Measurements from ENCODE around the genes ZC3H13 and CPB2.

GRCh38 chr13:45016618-45017084, 27.3 kb downstream of the GPALPP1 start:
- RRBS, 2 experiments = no CpG with 5 or more reads among the region's 3 CpGs

DNA sequence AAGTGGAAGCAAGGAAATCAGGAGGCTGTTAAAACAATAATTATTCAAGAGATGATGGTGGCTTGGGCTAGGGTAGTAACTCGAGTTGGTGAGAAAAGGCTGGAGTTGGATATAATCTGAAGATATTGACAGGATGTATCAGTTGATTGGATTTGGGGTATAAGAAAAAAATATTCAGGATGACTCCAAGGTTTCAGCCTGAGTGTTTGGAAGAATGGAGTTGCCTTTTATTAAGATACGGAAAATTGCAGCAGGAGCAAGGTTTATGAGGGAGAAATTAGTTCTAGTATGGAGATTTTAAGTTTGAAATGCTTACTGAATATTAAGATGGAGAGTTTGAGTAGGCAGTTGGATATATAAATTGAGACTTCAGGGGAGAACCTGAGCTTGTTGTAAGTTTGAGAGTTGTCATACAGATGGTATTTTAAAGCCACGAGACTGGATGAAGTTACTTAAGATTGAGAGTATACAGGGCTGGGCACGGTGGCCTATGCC, 10.2 kb downstream of the GTF2F2 start:
- RRBS, 2 experiments = no CpG with 5 or more reads among the region's 4 CpGs

DNA sequence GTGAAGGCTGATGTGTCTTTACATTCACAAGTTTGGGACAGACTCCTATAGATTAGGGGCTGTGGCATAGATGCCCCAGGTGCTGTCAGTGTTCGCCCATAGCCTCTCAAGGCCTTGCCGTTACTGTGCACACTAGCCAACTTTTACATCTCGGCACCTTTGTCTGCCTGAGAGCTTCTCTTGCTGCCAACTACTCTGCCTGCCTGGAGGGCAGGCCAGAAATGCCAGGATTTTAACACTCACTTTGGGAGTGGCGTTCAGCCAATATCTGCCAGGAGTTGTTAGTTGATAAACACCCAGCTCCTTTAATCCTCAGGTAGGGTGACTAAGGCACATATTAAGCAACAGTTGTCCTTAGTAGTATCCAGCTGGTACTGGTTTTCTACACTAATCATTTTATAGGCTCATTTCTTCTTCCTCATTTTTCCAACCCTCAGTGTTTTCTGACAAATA, 32.7 kb downstream of the KCTD4 start:
- RRBS, 2 experiments = no CpG with 5 or more reads among the region's 4 CpGs

DNA sequence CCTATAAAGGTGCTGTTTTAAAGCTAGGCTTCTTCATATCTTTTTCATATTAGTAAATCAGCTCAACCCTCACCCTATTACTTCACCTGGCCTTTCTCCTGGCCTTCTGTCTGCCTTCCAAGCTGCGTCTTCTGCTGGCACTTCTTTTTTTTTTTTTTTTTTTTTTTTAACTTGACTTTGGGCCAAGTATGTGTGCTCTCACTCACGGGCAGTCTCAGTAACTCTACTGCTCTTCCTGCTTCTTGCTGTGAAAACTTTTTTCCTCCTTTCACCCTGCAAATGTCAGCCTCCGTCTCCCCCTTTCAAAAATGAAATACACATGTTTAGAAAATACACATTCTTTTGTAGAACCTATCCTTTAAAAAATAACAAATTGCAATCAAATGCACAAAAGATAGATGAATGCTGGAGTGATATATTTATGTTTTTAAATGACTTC, 41.3 kb upstream of the KCTD4 start:
- RRBS, 2 experiments = no CpG with 5 or more reads among the region's 3 CpGs

- RRBS, 2 experiments = no CpG with 5 or more reads among the region's 11 CpGs
Measured at GRCh38 chr13:45335715-45336757, 4.9 kb downstream of the TPT1 start.

GRCh38 chr13:45340227-45340867, 636 bp downstream of the TPT1 start:
- RRBS, 2 experiments = under 1 to 1% methylated on average over 39 to 44 of the region's 51 CpGs

DNA sequence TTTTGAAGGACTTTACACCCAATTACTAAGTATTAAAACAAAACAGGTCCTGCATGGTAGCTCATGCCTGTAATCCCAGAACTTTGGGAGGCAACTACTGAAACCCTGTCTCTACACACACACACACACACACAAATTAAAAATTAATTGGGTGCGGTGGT, 993 bp upstream of the TPT1 start:
- RRBS, 2 experiments = no CpG with 5 or more reads among the region's 1 CpG

- RRBS, 2 experiments = no CpG with 5 or more reads among the region's 1 CpG
Measured at GRCh38 chr13:45468551-45468999, 3.8 kb downstream of the COG3 start.

DNA sequence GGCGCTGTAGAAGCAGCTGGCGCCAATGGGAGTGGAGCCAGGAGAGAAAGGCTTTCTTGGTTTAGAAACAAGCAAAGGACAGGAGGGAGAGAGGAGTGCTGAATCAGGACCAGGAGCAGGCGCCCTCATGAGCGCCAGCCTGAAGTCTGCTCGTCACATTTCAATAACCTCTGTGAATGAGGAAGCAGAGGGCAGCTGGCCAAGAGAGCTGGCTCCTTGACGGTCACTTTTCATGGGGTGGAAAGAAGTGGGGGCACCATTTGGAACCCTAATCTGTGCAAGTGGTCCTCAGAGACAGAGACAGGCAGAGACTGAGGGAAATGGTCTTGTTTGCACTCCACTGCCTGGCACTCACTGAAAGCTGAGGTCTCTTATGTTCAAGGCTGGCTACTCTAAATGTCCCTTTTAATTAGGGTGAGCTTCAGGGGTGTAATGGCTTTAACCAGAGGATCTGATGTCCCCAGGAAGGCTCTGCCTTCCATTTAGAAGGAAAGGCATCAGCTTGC, 3.5 kb downstream of the SIAH3 start:
- RRBS, 2 experiments = no CpG with 5 or more reads among the region's 6 CpGs

GRCh38 chr13:46051731-46053085, at the start of gene ZC3H13:
Gene ZC3H13 (minus strand): TSS chr13:46052746.
- RRBS, 2 experiments = 0 to under 1% methylated on average over 6 to 20 of the region's 65 CpGs

DNA sequence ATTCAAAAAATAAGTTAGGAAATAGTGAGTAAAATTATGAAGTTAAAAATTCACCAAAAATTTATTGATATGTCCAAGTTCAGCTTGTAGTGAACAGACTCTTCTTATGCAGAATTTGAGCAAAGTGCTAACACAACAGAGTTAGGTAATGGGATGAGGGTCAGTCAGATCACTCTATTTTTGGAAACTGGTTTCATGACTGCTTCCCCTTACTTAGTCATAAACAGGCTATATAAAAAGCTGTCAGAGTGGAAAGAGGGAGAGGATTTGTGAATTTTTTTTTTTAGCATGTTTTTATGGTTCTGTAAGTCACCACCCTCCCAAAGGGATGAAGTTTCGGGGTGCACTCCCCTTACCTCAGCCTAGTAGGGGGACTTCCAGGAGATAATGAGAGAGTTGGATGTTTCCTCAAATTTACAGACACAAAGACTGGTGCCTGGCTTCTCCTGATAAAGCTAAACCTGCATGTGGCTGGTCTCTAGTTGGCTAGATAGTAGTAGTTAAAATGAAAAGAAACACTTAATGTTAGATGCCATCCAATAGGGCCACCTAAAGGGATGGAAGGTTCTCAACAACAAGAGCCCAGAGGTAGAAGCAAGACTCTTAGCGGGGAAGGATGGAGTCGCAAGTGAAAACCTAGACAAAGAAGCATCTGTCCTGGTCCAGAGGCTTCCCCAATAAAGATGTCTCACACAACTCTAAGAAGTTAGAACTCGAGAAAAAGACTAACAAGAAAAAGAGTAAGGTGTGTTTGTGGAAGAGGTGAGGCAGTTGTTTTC, 4.4 kb downstream of the CPB2 start:
- RRBS, 2 experiments = no CpG with 5 or more reads among the region's 4 CpGs

- RRBS, 2 experiments = no CpG with 5 or more reads among the region's 6 CpGs
Measured at GRCh38 chr13:46103091-46103635, 1.7 kb downstream of the CPB2 start.

DNA sequence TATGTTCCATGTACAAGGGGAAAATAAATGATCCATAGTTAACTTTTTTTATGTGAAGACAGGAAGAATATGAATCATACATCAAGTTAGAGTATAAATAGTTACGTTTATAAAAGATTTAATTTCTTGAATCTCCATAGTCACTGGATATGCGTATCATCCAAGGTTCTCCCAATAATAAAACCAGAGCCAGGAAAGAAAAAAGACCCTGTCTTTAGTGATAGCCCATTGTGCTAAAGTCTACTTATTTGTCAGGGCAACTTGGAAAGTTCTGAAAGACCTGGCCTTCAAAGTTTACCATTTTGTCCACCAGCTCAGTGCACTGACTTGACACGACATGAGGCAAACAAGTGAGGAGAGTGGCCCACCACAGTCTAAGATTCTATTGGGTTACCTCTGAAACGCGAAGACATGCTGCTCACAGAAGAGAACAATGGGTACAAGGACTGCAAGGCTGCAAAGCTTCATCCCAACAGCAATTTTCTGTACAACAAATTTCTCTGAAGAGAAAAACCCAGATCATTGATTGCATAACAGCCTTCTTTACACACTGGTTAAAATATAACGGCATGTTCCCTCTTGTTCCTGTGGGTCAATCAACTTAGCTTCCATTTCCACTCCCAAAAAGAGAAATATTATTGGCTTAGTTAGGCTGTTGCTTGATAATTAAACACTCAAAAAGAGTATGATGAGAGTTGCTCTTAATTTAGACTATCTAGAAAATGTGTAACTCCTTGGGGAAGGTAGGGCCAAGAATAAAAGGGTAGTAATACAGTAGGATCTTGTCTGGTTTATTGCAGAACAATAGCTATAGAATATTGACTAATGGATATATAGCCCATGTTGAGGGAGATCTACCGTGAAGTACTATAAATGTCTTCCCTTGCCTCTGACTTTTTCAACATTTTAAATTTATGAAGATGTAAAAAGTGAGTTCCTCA, at the start of gene CPB2:
TSS of gene CPB2 (minus strand) at position 492 of the 941 bp plus-strand sequence.
- RRBS, 2 experiments = no CpG with 5 or more reads among the region's 7 CpGs

DNA sequence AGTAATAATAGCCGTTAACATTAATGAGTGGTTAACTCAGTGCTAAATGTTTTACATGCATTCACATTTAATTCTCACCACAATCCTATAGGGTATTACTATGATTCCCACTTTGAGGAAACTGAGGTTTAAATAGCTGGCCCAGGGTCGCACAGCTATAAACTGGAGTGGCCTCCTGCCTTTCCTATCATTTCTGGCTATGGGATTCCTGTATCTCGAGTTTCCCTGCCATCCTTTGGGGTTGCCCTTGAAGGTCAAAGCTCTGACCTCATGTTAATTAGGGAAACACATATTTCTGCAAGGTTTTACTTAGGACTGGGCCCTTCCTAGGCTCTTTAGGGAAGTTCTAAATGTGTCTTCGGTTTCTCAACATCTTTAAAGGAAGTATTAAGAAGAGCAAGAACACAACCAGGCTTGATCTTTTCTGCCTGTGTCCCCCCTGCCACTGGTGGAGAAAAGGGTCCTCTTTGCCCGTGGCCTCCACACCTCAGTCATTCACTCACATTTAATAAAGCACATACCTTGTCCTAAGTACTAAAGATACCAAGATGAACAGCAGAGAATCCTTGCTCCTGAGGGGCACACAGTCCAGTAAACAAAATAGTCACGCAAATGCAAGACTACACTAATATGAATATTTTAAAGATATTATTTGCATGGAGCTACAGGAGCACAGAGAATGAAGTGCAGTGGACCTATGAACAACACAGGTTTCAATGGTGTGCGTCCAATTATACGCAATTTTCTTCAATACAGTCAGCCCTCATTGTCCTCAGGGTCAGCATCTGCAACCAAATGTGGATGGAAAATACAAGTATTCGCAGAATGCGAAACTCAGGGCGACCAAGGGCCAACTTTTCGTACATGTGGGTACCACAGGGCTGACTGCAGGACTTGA, 10.6 kb downstream of the LCP1 start:
- RRBS, 2 experiments = no CpG with 5 or more reads among the region's 12 CpGs

DNA sequence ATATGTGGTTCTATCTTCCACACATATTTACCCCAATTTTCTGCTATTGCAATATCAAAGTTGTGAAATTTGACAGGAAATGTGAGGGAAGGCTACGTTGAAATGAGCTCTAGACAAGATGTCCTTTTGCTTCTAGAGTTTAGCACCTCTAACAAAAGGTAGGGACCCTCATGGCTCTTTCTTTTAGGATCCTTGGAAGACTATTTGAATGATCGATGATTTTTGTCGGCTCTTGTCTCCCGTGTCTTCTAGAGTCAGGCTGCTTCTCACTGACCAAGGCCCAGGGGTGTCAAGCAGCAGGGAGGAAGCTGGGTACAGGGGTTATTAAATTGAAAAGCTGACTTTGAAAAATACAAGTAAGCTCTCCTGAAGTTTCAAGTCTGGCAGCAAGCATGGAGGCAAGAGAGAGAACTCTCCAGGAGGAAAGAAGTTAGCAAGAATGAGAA, 73.5 kb downstream of the RUBCNL start:
- RRBS, 2 experiments = no CpG with 5 or more reads among the region's 4 CpGs

DNA sequence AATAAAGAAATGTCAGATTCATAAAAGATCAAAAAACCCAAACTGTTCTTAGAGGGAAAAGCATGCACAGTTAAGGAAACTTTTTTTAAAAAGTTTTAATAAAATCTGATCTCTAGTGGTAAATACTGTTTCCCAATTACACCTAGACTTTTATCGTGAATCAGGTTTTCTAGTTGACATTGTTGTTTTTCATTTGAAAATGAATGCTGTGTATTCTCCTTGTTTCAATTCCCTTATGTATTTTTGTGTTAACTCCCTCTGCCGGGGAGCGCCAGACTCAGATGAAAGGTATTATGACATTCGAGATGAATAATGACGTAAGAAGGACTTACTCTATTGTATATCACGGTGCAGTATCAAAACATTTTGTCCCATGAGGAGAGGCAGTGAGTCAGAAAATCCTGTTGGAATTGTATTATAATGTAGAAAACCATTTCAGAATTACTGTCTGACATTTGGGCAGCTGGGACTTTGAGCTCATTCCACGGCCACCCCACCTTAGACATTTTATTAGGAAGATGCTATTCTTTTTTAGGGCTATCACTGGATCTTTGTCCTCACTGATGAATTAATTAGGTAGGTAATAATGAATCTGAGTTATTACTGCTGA, 61.6 kb downstream of the LRCH1 start:
- RRBS, 2 experiments = no CpG with 5 or more reads among the region's 7 CpGs

- RRBS, 2 experiments = no CpG with 5 or more reads among the region's 5 CpGs
Measured at GRCh38 chr13:46655808-46656211, 102.8 kb downstream of the LRCH1 start.

DNA sequence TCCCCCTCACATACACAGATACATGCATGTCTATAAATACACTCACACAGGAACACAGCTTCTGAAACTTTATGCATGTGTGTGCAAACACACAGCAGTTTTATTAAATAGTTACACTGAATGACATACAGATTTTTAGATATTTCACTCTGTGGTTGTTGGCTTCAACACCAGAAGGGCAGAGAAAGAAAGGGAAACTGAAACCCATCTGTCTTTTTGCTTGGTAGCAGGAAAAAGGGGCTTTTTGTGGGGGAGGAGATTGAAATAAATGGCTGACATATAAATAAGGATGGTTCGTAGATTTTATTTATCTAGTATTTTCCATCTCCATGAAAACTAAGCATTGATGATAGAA, 114.9 kb downstream of the LRCH1 start:
- RRBS, 2 experiments = no CpG with 5 or more reads among the region's 1 CpG

DNA sequence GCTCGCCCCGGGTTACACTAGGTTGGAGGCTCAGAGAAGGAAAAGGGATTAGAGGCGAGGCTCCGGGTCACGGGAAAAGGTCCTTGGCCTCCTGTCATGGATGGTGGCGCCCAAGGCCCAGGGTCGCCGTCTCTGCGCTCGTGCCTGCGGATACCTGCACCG, 229 bp downstream of the ESD start:
- RRBS, 2 experiments = 4% methylated on average over 1 of the region's 12 CpGs; no CpG with 5 or more reads in 1 of the 2 experiments

DNA sequence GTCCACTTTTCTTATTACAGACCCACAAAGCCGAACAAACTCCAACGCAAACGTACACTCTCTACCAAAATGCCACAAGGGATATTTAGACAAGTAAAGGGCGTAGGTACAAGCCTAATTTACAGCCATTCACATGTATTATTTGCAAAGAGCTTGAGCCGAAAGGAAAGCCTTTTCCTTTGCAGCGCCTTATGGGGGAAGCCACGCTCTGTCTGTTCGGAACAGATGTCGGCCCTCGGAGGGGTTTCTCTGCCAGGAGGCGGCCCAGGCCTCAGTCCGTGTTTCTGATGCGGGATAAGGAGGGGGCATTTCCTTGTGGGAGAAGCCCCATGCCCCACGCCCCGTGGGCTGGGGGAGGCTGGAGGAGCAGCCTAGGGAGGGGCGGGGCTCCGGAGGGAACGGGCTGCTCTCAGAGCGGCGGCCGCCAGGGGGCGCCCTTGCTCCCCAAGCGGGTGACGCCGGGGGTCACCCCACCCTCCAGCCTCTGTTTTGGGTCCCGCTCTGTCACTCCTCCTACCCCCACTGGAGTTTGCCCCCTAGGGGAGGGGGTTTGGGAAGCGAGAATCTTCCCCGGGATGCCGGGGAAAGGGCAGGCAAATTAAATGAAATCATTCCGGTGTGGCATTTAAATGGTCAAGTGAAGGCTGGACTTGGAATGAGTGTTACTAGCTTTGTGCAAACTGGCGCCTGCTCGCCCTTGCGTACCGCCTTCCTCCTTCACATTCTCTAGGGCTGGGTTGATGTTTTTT, 2.9 kb downstream of the HTR2A start:
- RRBS, 2 experiments = under 1 to 2% methylated on average over 9 to 11 of the region's 34 CpGs

Measured in bronchial epithelial cell (primary cell).